Right common carotid artery plus branches (tissue), 1 donor: ENCODE measurements around the genes CSTA and DTX3L.

- PRO-cap = no peak
These were observed 12.5 kb upstream of the NR1I2 start for GRCh38 chr3:119769449-119769735.

- PRO-cap = no peak
These were observed 13.9 kb downstream of the NR1I2 start for GRCh38 chr3:119795763-119796330.

DNA sequence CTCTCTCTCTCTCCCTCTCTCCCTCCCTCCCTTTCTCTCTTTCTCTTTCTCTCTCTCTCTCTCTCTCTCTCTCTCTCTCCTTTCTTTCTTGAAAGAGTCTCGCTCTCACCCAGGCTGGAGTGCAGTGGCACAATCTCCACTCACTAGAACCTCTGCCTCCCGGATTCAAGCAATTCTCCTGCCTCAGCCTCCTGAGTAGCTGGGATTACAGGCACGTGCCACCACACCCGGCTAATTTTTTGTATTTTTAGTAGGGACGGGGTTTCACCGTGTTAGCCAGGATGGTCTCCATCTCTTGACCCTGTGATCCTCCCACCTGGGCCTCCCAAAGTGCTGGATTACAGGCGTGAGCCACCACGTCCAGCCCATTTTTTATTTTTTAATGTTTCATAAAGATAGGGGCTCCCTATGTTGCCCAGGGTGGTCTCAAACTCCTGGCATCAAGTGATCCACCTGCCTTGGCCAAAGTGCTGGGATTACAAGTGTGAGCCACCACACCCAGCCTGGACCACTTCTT is 126.4 kb downstream of the GSK3B start:
- PRO-cap = no peak

GRCh38 chr3:120176935-120177619 is 82.8 kb upstream of the GSK3B start:
- PRO-cap = no peak

DNA sequence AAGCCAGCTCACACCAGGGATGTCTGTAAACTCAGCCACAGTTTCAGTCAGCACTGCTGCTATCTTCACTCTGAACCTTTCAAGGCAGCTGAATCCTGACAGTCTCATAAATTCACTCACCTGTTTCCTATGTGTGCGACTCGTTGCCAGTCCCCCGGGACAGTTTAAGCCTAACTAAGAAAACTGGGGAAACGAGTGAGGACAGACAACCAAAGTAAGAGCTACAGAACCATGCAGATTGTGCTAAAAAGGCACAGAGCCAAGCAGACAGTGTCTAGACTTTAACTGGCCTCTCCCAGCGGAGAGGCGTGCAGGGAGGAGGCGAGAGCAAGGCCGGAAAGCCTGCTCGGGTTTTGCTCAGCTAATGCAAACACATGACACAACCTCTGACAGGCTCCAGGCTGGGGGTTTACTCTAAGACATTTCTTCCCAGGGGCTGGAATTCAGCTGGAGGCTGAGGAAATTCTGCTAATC is 11.9 kb downstream of the FSTL1 start:
- PRO-cap = no peak

- PRO-cap = bidirectional peak, plus-strand start at chr3:120449569, minus-strand start at chr3:120449427
These were observed 1.6 kb downstream of the FSTL1 start for GRCh38 chr3:120449303-120449503.

DNA sequence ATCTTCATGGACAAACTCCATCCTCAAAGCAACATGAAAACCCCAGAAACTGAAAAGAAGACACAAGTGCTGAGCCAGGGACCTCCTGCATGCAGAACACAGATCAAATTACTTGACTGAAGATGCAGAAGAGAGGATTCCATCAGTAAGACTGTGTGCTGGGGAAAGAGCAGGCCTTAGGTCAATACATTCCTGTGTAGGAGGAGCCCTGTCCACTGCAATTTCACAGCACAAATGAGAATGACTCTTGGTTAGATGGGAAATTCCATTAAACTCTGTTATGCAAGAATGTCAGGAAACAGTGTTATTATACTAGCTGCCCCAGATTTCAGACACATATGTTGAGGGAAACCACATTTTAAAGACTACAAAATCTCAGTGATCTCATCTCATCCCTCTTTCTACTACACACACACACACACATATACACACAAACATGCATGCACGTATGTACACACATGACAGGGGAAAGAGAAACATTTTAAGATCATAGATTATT is 48.2 kb upstream of the FSTL1 start:
- PRO-cap = bidirectional peak, plus-strand start at position 145 of the sequence, minus-strand start at position 153 of the sequence

- PRO-cap = no peak
These were observed 7.3 kb downstream of the NDUFB4 start for GRCh38 chr3:120603259-120604015.

DNA sequence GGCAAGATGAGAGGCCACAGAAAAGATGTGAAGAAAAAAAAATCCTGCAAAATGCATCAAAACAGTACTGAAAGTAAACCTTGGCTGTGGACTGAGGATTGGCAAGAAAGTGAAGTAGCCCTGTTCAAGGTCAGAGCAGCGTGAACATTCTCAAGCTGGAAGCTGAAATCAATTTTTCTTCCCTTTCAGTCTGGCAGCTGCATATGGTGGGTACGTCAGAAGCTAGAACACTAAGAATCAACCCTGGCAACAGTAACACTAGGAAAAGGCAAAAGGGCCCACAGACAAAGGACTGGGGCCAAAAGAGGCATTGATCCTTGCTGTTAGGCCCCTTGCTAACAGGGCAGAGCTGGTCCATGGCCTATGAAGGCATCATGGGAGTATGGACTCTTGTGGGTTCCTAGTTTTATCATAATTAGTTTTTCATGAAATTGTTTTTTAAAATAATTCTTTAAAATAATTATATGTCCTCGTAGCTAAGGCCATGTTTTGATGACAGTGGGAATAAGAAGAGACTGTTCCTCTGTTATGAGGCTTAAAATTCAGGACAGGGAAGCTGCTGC is 74.4 kb downstream of the GTF2E1 start:
- PRO-cap = no peak

GRCh38 chr3:121675984-121676329 is 15.3 kb upstream of the HCLS1 start:
- PRO-cap = no peak

DNA sequence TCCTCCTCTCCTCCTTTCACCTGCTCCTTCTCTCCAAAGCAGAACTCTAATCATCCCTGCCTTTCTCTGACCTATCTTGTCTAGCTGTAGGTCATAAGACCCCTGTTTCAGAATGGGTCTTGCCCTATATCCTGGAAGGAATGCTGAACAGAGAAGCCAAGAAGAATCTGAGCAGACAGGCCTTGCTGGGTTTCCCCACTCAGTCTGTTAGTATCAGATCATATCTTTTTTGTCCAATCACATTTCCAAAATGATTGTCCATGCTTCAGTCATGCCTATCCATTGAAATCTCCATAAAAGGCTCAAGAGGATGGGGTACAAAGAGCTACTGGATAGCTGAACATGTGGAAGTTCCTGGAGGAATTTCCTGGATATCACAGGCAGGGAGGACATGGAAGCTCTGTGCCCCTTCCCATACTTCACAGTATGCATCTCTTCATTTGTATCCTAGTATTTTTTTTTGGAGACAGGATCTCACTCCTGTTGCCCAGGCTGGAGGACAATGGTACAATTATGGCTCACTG is 4.1 kb downstream of the IQCB1 start:
- PRO-cap = no peak

- PRO-cap = no peak
These were observed 23.2 kb downstream of the ILDR1 start for GRCh38 chr3:121998776-121999380.

- PRO-cap = unidirectional peak, plus-strand start at chr3:122325248
These were observed at the start of gene CSTA for GRCh38 chr3:122324734-122325399. TSS of gene CSTA (plus strand) at chr3:122325248.

- PRO-cap = bidirectional peak, plus-strand start at chr3:122564377, minus-strand start at chr3:122564272; bidirectional peak, plus-strand start at chr3:122564601, minus-strand start at chr3:122564470; bidirectional peak, plus-strand start at chr3:122564781, minus-strand start at chr3:122564754
These were observed at the start of gene DTX3L for GRCh38 chr3:122564056-122565035. TSS of gene DTX3L (plus strand) at chr3:122564338.

GRCh38 chr3:122688600-122689068 is 8.0 kb downstream of the PARP14 start:
- PRO-cap = no peak

- PRO-cap = no peak
These were observed 33.7 kb downstream of the PARP14 start for GRCh38 chr3:122714334-122714782.

GRCh38 chr3:123070435-123070982 is 3.7 kb downstream of the PDIA5 start:
- PRO-cap = no peak

- PRO-cap = no peak
These were observed 97.1 kb downstream of the SEC22A start for GRCh38 chr3:123298860-123299152.

- PRO-cap = no peak
These were observed 115.6 kb downstream of the ADCY5 start for GRCh38 chr3:123333408-123333668.

GRCh38 chr3:123352031-123352497 is 96.8 kb downstream of the ADCY5 start:
- PRO-cap = no peak